ENCODE results near the genes TEX13C and ZDHHC9.

- RRBS: no CpG with 5 or more reads among the region's 69 CpGs
Observed at GRCh38 chrX:125204901-125206059, 114.4 kb upstream of the TEX13C start.

GRCh38 chrX:125319635-125320101, at the start of gene TEX13C:
Gene TEX13C (plus strand): TSS chrX:125319871.
- RRBS: no CpG with 5 or more reads among the region's 19 CpGs

GRCh38 chrX:125764145-125764499, 402.0 kb downstream of the DCAF12L2 start:
- RRBS: no CpG with 5 or more reads among the region's 2 CpGs

DNA sequence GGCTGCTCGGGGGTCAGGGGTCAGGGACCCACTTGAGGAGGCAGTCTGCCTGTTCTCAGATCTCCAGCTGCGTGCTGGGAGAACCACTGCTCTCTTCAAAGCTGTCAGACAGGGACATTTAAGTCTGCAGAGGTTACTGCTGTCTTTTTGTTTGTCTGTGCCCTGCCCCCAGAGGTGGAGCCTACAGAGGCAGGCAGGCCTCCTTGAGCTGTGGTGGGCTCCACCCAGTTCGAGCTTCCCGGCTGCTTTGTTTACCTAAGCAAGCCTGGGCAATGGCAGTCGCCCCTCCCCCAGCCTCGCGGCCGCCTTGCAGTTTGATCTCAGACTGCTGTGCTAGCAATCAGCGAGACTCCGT, 436.2 kb downstream of the PRR32 start:
- RRBS: no CpG with 5 or more reads among the region's 10 CpGs

DNA sequence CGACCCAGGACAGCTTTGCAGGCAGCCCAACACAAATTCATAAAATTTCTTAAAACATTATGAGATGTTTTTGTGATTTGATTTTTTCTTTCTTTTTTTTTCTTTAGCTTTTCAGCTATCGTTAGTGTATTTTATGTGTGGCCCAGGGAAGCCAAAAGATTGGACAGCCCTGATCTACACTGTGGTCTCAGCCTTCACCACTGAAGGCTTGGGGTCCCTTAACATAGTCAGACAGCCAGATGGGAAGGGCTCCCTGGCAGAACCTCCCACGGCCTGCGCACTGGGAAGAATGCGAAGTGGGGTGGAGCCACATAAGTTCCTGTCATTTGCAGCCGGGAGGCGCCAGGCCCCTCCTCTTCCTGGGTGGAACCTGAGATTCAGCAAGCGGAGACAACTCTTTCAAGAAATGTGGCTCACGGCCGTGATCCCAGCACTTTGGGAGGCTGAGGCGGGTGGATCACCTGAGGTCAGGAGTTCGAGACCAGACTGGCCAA, 50.9 kb downstream of the APLN start:
- RRBS: no CpG with 5 or more reads among the region's 12 CpGs

GRCh38 chrX:129686494-129686889, 31.7 kb upstream of the APLN start:
- RRBS: no CpG with 5 or more reads among the region's 2 CpGs

DNA sequence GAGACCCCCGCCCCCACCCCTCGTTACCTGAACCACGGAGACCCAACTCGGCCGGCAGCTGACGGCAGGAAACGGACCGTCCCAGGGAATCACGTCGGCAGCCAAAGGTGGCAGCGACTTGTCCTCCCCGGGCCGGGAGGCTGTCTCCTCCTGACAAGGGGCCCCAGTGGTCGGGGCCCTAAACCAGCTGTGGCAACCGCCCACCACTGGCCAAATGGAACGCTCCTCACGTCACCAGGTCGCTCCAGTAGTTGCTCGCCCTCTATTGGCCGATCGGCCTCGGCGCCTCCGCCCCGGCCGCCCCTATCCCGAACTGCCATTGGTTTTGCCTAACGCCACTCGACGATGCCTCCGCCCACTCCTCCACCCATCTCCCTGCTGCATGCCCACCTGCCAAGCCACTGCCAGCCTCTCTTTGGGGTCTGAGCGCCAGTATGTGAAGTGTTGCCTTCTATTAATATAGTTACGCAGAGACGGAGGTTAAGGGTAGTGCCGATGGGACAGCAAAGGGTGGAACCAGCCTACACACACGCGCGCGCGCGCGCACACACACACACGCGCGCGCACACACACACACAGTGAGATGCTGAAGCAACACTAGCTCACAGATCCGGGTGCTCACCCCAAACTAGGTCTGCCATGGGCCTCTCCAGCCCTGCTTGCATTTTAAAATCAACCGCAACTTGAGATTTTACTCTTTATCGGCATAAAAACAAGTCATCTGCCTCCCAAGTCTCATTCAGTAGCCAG, at the start of gene ZDHHC9:
ZDHHC9 (minus strand) TSS at position 218 of the 750 bp plus-strand sequence.
- RRBS: 2% methylated on average over 7 of the region's 49 CpGs

- RRBS: 80% methylated on average over 1 of the region's 14 CpGs
Observed at GRCh38 chrX:130020744-130021316, 38.4 kb downstream of the BCORL1 start.

DNA sequence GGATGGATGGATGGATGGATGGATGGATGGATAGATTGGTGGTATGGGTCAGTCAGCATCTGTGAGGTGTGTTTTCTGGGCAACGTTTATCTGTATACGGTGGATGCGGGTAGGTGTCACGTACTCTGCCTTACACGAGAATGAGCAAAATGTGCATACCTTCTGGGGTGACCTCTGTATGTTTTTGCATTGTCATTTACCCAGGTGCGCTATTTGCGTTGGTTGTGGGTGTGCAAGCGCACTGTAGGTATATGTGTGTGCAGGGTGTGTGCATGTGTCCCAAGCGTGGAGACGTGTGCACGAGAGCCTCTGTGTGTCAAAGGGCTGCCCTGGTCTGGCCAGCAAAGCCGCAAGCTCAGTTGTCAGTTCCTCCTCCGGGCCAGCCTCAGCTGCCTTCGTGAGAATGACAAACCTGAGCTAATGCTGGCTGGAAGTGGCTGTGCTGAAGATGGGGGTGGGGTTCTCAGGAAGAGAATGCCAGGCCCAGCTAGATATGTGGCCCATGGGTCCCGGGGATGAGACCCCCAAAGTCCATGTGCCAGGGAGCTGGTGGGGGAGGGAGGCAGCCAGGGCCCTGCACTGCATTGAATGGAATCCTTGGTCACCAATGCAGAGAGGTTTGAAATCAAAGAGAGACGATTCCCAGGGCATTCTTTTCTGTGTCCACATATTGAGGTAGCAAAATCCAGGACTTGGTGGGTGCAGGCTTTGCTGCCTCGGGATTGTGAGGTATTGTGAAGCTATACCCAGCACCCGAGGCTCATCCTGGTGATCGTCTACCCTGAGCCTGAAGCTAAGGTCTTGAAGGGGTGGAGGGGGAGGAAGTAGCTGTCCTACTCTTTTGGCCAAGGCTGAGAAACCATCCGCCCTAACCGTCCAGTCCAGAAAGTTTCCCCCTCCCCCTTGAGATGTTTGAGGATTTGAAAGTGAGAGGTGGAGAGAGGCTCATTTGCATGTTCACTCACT, 26.2 kb downstream of the ELF4 start:
- RRBS: no CpG with 5 or more reads among the region's 21 CpGs

GRCh38 chrX:130085515-130086362, 24.6 kb downstream of the ELF4 start:
- RRBS: no CpG with 5 or more reads among the region's 10 CpGs

DNA sequence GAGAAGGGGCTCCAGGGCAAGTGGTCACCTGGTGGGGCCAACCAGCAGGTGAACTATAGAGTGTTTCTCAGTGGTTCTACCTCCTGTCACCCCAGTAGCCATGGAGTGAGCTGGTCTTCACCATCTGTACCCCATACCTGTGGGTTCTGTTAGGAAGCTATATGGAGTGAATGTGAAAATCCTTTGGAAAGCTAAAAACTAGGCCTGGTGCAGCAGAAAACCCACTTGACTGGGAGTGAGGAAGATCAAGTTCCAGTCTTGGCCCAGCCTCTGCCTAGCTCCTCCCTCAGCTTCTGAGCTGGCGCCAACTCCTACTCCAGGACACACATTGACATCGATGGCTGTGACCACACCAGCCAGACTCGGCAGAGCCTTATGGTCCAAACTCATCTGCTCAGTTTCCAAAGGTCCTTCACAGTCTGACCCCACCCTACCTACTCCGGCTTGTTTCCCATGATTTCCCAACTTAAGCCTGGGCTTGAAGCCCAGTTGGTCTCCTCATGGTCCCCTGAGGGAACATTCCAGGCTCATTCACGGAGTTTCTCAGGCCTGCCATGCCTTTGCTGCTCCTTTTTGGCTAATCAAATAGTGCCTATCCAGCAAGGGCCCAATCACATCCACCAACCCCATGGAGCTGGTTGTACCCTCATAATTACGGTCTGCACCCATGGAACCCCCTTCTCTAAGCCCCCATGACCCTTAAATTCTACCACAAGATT, 10.2 kb downstream of the ELF4 start:
- RRBS: no CpG with 5 or more reads among the region's 6 CpGs

- RRBS: no CpG with 5 or more reads among the region's 9 CpGs
Observed at GRCh38 chrX:130114294-130114667, 4.0 kb upstream of the ELF4 start.

GRCh38 chrX:130831037-130831520, 71.9 kb downstream of the ENOX2 start:
- RRBS: no CpG with 5 or more reads among the region's 2 CpGs

- RRBS: no CpG with 5 or more reads among the region's 21 CpGs
Observed at GRCh38 chrX:130959111-130959589, 56.1 kb upstream of the ENOX2 start.

DNA sequence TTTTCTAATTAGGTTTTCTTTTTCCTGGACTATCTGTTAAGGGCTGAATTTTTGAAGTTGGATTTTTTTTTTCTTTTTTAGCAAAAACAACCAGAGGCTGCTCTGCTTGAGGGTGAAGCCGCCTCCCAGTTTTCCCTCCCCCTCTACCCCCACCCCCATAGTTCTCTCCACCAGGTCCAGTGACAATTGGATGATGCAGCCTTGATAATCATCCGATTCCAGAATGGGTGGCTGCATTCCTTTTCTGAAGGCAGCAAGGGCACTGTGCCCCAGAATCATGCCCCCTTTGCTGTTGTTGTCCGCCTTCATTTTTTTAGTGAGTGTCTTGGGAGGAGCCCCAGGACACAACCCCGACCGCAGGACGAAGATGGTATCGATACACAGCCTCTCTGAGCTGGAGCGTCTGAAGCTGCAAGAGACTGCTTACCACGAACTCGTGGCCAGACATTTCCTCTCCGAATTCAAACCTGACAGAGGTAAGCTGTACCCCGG, 23.3 kb downstream of the ARHGAP36 start:
- RRBS: no CpG with 5 or more reads among the region's 12 CpGs

DNA sequence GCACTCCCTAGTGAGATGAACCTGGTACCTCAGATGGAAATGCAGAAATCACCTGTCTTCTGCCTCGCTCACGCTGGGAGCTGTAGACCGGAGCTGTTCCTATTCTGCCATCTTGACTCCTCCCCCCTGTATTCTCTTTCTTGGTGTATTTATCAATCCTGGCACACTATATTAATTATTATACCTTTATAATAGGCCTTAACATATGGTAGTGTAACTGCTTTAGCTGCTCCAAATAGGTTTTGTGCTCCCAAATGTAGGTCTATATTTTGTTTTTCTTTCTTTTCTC, 100.0 kb downstream of the ARHGAP36 start:
- RRBS: no CpG with 5 or more reads among the region's 3 CpGs

DNA sequence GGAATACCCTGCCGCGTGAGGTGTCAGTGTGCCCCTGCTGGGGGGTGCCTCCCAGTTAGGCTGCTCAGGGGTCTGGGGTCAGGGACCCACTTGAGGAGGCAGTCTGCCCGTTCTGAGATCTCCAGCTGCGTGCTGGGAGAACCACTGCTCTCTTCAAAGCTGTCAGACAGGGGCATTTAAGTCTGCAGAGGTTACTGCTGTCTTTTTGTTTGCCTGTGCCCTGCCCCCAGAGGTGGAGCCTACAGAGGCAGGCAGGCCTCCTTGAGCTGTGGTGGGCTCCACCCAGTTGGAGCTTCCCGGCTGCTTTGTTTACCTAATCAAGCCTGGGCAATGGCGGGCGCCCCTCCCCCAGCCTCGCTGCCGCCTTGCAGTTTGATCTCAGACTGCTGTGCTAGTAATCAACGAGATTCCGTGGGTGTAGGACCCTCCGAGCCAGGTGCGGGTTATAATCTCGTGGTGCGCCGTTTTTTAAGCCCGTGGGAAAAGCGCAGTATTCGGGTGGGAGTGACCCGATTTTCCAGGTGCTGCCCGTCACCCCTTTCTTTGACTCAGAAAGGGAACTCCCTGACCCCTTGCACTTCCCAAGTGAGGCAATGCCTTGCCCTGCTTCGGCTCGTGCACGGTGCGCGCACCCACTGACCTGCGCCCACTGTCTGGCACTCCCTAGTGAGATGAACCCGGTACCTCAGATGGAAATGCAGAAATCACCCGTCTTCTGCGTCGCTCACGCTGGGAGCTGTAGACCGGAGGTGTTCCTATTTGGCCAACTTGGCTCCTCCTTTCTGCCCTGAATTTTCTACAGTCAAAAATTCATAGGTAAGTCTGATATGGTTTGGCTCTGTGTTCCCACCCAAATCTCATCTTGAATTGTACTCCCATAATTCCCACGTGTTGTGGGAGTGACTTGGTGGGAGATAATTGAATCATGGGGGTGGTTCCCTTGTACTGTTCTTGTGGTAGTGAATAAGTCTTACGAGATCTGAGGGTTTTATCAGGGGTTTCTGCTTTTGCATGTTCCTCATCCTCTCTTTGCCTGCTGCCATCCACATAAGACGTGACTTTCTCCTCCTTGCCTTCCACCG, 33.9 kb upstream of the FRMD7 start:
- RRBS: no CpG with 5 or more reads among the region's 37 CpGs

DNA sequence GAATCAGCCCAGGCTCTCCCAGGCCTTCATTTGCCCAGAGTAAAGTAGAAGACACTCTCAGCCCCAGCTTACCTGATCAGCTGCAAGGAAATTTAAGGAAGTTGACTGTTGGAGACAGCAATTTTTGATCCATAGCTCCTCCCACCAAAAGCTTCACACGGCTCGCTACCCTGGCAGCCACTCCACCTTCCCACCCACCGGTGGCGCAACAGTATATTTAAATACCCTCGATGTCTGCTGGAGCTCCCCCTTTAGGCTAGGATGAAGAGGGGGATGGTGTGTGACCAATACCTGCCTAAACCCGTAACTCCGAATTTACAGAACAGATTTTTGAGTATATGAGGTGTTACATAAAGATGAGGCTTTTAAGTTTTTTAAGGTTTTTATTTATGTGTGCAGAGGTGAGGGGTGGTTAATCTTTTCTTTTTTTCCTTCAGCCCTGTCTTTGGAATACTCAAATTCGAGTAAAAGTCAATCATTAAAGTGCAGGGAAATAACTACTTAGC, 75.3 kb downstream of the MBNL3 start:
- RRBS: no CpG with 5 or more reads among the region's 8 CpGs

DNA sequence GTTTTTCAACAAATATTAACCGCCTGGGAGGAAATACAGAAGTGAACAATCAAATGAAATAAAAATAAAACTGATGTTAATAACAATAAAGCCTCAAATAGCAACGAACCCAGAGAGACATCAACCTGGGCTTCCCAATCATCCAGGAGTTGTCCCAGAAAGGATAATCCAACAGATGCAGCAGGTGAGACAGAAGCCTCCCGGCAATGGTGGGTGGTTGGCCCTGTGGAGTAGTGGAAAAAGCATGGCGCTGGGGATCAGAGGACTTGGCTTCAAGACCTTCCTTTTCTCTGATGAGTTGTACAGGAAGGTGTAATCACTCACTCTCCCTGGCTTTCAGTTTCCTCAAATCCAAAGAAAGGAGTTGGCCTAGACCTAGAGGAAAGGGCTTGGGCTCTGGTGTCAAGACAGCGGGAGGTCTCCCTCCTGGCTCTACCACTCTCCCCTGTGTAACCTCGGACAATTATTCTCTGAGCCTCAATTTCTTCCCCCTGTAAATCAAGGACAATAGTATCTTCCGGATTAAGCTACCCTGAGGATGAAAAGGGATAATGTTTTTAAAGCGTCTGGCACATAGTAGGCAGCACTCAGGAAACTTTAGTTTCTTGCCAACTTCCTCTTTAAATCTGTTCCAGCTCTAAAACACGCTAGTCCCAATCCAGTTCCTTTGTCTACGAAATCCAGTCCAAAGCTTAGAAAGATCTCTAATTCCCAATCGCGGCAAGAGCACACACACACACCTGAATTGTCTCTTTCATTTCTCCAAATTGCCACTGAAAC, 29.7 kb upstream of the GPC4 start:
- RRBS: no CpG with 5 or more reads among the region's 12 CpGs

DNA sequence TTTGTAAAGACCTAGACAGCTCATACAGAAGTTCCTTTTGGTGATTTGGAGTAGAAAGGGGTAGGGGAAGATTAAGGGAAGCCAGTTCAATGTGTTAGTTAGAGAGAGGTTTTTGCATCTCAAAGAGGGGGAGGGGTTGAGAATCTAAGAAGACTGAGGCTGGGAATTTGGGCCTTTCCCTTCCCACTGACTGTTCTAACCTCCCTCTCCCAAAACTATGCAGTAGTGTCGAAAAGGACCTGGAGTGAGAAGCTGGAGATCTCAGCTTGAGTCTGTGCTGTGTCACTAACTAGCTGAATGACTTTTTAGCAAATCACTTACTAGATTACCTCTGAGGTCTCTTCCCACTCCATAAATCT, 55.7 kb upstream of the CCDC160 start:
- RRBS: no CpG with 5 or more reads among the region's 1 CpG

Measured in iris pigment epithelial cell (primary cell).